LNCaP clone FGC (cell line): ENCODE data around the genes PCSK7, FXYD6 and IL10RA.

- RRBS, 2 experiments = no CpG with 5 or more reads among the region's 10 CpGs
Measured at GRCh38 chr11:116924728-116925597, 87.5 kb upstream of the APOA1 start.

DNA sequence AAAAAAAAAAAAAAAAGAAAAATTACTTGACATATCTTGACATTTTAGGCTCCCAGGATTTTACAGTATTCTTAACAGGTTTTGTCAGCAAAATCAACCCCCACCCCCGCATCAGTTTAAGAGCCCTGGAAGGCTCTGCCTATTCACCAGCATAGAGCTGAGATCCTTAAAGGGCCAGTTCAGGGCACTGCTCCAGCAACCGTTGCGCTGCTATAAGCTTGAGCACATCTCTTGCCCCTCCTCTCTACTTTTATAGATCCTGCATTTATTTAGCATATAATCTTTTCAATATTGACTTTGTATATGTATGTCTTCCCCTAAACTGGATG, 690 bp upstream of the PAFAH1B2 start:
- RRBS, 2 experiments = no CpG with 5 or more reads among the region's 3 CpGs

GRCh38 chr11:117206064-117206559, 6.9 kb downstream of the TAGLN start:
- RRBS, 2 experiments = no CpG with 5 or more reads among the region's 8 CpGs

GRCh38 chr11:117220974-117221686, 10.7 kb downstream of the PCSK7 start:
- RRBS, 2 experiments = no CpG with 5 or more reads among the region's 8 CpGs

DNA sequence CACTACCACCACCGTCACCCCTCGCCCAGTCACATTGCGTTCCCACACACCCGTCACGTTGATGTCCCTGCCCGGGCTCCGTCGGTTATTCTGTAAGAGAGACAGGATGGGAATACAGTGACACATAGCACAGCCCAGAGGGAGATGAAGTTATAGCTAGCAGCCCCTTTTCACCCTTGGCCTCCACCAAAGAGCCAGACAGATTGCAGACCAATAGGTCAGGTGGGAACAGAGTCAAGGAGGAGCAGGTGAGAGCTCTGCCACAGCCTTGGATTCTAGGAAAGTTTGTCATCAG, 3.7 kb downstream of the PCSK7 start:
- RRBS, 2 experiments = no CpG with 5 or more reads among the region's 8 CpGs

GRCh38 chr11:117230143-117231482, 1.3 kb downstream of the PCSK7 start:
- RRBS, 2 experiments = no CpG with 5 or more reads among the region's 18 CpGs

DNA sequence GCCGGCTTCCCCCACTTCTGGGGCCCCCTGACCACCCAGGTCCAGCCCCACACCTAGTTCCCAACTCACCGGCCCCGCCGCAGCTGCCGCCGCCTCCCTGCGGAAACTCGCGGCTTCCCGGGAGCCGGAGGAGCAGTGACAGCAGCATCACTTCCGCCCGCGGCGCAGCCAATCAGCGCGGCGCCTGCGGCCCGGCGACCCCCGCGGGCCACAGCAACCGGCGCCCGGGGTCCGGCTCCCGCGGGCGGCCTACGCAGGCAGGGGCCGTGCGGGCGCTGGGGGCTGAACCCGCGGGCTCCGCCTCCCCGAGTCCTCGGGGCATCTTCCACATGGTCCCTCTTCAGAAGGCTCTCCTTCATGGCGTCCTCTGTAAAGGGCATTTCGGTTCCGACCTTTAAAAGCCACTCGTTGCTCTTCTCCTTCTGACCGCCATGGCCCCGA, at the start of gene PCSK7:
PCSK7 (minus strand) TSS at position 116 of the 441 bp plus-strand sequence.
- RRBS, 2 experiments = 2% methylated on average over 20 of the region's 45 CpGs

DNA sequence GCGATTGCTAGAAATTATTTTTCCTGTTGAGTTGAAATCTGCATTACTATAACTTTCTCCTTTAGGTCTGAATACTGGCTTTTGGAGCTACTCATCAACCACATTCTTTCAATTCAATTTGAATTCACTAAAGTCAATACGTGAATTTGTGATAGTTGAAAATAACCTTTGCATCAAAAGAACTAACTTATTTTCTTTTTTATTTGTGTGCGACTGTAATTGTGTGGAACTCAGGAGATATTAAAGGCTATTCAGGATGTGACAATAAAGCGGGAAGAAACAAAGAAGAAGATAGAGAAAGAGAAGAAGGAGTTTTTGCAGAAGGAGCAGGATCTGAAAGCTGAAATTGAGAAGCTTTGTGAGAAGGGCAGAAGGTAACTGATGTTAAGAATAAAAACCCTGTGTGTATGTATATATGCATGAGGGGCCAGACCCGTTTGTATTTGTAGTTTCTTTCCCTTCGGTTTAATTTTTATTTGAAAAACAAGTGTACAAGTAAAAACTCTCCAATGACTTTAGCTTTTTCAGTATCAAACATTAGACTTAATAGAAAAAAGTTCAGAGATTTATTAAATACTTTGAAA, 14.2 kb downstream of the RNF214 start:
- RRBS, 2 experiments = no CpG with 5 or more reads among the region's 6 CpGs

GRCh38 chr11:117313016-117313555, 3.0 kb downstream of the BACE1 start:
- RRBS, 2 experiments = no CpG with 5 or more reads among the region's 8 CpGs

- RRBS, 2 experiments = no CpG with 5 or more reads among the region's 5 CpGs
Measured at GRCh38 chr11:117684562-117685109, 112.4 kb downstream of the DSCAML1 start.

DNA sequence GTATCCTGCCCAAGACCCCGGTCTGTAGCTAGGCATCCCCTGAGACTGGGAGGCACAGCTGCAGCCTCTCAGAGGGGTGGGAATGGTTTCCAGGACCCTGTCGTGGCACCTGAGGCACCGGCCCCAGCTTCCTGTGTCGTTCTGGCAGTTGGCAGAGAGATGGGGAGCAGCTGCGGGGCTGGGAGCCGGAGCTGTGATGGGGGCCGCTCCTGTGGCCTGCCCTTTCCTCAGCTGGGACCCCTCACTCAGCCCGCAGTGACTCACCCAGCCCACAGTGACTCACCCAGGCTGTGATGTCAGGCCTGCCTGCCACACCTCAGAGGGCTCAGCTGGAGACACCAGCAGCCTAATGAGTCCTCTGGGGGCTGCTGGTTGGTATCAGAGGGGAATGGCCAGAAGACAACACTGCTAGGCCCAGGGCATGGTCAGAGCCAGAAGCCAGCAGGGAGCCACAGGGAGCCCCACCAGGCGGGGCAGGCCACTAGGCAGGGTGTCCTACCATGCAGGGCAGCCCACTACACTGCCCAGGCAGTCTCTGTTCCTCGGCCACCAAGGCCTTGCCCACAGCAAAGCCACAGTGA, 4.1 kb upstream of the FXYD2 start:
- RRBS, 2 experiments = 42 to 59% methylated on average over 6 of the region's 10 CpGs

GRCh38 chr11:117836006-117836392, 11.5 kb upstream of the FXYD2 start:
- RRBS, 2 experiments = no CpG with 5 or more reads among the region's 7 CpGs

DNA sequence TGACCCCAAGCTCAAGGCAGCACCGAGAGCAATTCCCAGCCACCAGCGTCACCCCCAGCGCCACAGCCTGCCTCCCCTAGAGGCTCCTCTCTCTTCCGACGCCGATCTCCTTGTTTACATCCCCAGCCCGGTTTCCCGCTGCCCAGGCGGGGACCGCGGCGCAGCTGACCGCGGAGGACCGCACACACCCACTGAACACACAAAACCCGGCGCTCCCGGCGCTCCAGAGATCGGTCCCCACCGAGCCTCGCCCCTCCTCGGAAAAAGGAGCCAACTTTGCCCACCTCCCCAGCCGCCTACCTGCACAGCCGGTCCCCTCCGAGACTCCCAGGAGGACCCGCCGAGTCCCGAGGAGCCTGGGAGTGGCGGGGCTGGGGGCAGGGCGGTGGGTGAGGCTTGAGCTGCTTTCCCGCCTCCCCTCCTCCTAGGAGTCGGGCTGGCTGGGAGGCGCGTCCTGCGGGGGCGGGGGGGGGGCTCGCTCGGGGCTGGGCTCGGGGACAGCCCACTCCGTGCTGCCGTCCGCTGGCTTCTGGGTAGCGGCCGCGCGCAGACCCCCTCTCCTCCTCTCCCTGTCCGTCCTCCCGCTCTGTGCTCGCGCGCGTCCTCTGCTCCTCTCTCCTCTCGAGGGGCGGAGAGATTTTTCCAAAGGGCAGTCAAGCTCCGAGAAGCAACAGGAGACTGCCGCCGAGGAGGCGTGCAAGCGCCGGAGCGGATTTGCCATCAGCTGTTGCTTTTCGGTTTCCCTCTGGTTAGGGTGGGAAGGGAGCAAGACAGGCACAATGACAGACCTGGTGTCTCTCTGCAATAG, at the start of gene FXYD6:
FXYD6 (minus strand) TSS at position 367 of the 808 bp plus-strand sequence.
- RRBS, 2 experiments = 1 to 3% methylated on average over 15 of the region's 63 CpGs

- RRBS, 2 experiments = 26 to 30% methylated on average over 24 of the region's 71 CpGs
Measured at GRCh38 chr11:117985761-117986600, at the start of gene IL10RA. IL10RA (plus strand) TSS chr11:117986394.

DNA sequence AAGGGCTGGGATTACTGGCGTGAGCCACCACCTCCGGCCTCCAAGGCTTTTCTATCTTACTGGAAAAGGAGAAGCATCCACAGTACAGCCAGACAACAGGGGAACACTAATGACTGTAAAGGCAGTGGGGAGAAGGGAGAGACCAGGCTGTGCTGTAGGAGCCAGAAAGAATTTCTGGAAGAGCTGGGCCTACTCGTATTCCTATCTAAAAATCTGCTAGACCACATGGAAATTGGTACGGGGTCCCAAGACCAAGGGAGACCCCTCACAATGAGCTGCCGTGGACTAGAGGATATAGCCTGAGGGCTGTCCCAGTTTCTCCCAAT, 2.8 kb downstream of the IL10RA start:
- RRBS, 2 experiments = no CpG with 5 or more reads among the region's 5 CpGs

DNA sequence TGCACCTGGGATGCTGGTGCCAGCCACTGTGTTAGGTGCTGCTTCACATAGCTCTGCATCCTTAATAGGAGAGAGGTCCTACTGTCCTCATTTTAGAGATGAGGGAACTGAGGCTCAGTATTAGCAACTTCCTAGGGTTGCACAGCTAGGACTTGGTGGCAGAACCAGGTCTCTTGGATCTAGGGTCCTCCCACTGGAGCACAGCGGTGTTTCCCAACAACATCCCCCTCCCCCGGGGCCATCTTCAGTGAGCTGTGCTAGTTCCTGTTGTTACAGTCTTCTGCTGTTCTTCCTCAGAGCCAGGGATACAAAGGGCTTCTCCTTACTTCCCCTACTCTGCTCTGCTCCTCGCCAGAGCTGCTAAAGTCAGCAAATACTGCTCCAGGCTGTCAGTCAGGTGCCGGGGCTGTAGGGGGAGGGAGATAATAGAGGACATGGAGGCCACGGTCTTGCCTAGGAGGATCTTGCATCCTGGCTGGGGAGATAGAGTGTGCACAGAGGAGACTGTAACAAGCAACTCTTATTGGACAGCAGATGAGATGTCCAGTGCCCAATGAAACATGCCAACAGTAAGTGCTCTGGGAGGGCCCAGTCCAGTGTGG, 8.1 kb downstream of the IL10RA start:
- RRBS, 2 experiments = no CpG with 5 or more reads among the region's 5 CpGs

GRCh38 chr11:117997352-117997657, 11.1 kb downstream of the IL10RA start:
- RRBS, 2 experiments = no CpG with 5 or more reads among the region's 1 CpG

DNA sequence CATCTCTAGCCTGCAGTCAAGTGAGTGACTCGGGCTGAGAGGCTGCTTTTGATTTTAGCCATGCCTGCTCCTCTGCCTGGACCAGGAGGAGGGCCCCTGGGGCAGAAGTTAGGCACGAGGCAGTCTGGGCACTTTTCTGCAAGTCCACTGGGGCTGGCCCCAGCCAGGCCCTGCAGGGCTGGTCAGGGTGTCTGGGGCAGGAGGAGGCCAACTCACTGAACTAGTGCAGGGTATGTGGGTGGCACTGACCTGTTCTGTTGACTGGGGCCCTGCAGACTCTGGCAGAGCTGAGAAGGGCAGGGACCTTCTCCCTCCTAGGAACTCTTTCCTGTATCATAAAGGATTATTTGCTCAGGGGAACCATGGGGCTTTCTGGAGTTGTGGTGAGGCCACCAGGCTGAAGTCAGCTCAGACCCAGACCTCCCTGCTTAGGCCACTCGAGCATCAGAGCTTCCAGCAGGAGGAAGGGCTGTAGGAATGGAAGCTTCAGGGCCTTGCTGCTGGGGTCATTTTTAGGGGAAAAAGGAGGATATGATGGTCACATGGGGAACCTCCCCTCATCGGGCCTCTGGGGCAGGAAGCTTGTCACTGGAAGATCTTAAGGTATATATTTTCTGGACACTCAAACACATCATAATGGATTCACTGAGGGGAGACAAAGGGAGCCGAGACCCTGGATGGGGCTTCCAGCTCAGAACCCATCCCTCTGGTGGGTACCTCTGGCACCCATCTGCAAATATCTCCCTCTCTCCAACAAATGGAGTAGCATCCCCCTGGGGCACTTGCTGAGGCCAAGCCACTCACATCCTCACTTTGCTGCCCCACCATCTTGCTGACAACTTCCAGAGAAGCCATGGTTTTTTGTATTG, 13.7 kb downstream of the IL10RA start:
- RRBS, 2 experiments = no CpG with 5 or more reads among the region's 5 CpGs

DNA sequence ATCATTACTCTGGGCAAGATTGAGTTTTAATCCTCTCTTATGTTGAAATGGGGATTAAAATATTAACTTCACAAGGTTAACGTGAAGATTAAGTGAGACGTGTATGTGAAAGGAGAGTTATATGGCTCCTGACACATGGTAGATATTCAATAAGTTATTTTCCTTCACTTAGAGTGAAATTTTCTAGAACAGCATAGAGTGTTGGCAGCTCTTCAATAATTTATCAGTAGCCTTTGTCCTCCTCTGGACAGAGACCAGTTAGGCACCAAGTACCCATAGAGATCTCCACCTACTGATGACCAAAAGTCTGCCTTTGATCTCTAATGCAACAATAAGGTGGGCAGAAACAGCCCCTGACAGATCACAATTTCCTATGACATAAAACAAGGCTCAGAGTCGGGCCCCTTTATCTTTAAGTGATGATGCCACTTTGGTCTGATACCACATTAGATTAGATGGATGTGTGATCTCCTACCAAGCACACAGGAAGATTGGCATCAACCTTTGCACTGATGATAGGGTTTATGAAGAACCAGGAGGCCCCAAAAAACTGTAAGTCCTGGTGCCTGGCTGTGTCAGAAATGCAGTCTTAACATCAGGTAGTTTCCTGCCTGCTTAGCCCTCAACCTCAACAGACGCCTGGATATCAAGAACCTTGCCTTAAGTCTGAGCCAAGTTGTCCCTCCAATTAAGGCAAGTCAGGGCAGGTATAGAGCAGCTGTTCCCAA, 30.8 kb upstream of the TMPRSS4 start:
- RRBS, 2 experiments = no CpG with 5 or more reads among the region's 4 CpGs